Measurements from ENCODE around the genes CTDNEP1, KCTD11 and SPEM1.

GRCh38 chr17:7248698-7249205 is 2.8 kb downstream of the CTDNEP1 start:
- PRO-cap = no peak

GRCh38 chr17:7250900-7251853 is at the start of gene CTDNEP1:
TSS of gene CTDNEP1 (minus strand) at chr17:7251734.
- PRO-cap = no peak

DNA sequence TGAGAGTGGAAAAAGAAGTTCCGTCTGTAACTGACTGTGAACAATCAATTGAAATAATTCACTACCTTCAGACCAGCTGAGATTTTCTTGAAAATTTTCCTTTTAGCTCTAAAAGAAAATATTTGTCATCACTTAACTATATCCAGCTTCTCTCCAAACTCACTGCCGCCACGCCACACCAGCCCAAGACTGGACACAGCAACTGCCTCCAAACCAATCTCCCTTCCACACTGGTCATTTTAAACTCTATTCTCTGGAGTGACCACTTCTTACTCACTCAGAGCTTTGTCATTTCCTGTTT is 3.8 kb upstream of the CLDN7 start:
- PRO-cap = no peak

DNA sequence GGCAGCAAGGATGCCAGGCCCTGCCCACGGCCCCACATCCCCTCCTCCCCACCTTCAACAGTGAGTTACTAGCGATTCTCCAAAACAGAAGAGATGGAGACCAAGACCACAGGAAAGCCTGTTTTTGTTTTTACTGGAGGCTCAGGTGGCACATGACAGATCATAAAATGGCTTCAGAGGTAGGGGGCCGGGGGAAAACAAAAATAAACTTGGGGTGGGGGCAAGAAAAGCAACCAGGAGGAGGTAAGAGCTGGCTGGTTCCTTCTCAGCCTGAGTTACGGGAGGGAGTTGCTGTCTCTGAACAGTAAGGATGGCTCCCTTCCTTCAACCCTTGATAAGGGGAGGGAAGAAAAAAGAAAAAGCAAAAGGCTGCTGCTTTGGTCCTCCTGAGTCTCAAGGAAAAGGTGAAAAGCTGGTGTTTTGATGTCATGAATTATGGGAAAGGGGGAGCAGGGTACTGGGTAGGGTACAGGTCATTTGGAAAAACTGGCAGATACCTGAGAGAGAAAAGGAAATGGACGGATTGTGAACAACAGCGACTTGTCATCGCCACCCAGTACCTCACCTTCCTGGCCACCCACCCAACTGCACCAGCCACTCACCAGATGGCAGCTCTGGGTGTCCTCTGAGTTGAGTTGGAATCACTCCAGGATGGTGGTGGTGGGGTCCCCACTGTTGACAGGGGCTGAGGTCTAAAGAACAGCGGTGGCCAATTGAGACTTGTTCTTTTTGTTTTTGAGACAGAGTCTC is 6.1 kb downstream of the YBX2 start:
- PRO-cap = no peak

- PRO-cap = no peak
Measured at GRCh38 chr17:7290658-7290960, 3.8 kb downstream of the YBX2 start.

- PRO-cap = unidirectional peak, minus-strand start at chr17:7337113
Measured at GRCh38 chr17:7336854-7337427, 612 bp downstream of the ACAP1 start.

DNA sequence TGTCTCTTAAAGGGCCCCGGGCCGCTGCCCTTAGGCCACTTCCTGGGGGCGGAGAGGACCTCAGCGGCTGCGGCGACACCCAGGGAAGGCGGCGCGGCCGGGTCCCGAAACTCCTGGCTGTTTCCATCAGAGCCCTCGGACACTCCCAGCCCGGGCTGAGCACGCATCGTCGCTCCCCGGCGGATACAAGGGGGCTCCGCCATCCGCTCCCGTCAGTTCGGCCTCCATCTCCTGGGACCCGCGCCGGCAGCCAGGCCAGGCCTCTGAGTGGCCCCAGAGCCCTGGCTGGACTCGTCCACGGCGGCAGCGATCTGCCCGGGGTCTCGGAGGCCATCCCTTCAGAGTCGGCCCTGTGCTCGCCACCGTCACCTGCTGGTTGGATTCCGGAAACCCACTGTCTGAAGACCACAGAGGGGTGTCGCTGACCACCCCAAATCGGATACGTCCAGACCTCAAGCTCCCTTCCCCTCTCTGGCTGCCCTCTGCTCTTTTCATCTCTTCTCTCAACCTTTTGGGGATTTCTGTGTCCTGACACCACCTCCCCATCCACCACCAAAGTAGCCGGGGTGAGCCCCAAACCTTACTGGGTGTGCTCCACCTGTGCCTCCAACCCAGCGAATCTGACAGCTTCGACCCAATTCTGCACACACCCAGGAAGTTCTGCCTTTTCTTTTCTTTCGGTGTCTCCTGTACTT is at the start of gene KCTD11:
Gene KCTD11 (plus strand): TSS at position 38 of the 695 bp plus-strand sequence.
- PRO-cap = no peak

- PRO-cap = no peak
Measured at GRCh38 chr17:7420271-7420490, at the start of gene SPEM1. TSS of gene SPEM1 (plus strand) at chr17:7420324.

GRCh38 chr17:7437445-7437643 is 2.0 kb upstream of the FGF11 start:
- PRO-cap = no peak

DNA sequence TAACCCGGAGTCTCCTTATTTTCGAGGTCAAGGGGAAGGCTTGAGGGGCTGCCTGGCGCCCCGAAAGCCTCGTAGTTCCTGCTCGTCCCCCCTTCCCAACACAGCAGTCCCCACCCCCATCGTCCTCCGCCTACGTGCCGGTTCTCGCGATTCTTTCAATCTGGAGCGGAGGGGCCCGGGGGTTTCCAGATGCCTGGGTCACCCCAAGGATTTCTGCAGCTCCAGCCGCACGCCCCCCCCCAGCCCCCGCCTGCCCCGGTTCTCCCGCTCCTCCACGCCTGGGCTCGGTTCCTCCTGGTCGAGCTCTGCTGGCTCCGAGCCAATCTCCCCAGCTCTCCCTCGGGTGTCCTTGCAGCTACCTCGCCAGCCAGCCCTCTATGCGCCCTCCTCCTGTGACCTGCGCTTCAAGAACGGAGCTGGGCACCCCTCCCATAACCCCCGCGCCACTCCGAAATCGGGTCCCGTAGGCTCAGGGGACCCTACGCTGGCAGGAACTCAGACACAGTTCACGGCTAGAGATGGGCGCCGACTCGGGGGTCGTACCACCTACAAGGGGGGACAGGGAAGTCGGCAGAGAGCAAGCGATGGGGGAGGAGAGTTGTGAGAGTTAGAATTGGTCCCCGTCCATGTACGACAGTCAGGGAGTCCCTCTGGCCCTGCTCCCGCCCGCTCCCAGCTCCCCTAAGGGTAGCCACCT is 825 bp downstream of the FGF11 start:
- PRO-cap = no peak

DNA sequence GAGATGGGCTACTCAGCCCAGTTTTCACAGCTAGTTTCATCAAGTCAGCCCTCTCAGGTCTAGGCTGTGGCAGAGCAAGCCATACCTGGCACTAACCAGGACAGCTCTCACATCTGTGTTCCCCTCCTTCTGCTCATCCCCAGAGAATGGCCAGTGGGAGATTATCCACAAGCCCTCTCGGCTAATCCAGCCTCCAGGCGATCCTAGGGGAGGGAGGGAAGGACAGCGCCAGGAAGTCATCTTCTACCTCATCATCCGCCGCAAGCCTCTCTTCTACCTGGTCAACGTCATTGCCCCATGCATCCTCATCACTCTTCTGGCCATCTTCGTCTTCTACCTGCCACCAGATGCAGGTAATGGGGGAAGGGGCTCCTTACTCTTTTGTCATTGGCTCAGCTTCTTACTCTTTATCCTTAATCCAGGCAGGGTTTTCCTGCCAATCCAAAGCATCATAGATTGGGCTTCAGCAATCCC is 3.6 kb downstream of the CHRNB1 start:
- PRO-cap = no peak

- PRO-cap = no peak
Measured at GRCh38 chr17:7515709-7516654, 32.9 kb upstream of the TNFSF12 start.

- PRO-cap = no peak
Measured at GRCh38 chr17:7588526-7589275, 1.2 kb downstream of the SOX15 start.

- PRO-cap = no peak
Measured at GRCh38 chr17:7634479-7634783, 4.5 kb downstream of the SHBG start.

DNA sequence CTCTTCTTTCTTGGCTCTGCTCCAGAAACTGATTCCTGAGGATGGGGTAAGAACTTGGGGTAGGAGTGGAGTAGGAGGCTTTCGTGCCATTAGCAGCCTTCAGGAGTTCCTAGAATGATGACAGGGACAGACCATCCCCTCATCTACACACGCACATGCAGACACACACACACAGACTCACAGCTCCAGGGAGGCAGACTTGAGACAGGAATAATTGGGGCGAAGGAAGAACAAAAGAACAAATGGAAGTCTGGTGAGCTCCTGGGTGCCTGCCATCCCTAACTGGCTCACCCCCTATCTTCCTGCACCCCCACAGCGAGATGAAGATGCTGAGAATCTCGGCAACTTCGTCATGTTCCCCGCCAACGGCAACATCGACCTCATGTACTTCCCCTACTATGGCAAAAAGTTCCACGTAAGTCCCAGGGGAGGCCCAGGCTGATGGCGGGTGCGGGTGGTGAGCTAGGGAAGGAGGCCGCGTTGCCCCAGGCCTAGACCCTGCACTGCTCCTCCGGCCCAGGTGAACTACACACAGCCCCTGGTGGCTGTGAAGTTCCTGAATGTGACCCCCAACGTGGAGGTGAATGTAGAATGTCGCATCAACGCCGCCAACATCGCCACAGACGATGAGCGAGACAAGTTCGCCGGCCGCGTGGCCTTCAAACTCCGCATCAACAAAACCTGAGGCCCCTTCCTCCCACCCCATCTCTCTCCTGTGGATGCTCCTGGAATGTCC is 4.7 kb downstream of the ATP1B2 start:
- PRO-cap = no peak

DNA sequence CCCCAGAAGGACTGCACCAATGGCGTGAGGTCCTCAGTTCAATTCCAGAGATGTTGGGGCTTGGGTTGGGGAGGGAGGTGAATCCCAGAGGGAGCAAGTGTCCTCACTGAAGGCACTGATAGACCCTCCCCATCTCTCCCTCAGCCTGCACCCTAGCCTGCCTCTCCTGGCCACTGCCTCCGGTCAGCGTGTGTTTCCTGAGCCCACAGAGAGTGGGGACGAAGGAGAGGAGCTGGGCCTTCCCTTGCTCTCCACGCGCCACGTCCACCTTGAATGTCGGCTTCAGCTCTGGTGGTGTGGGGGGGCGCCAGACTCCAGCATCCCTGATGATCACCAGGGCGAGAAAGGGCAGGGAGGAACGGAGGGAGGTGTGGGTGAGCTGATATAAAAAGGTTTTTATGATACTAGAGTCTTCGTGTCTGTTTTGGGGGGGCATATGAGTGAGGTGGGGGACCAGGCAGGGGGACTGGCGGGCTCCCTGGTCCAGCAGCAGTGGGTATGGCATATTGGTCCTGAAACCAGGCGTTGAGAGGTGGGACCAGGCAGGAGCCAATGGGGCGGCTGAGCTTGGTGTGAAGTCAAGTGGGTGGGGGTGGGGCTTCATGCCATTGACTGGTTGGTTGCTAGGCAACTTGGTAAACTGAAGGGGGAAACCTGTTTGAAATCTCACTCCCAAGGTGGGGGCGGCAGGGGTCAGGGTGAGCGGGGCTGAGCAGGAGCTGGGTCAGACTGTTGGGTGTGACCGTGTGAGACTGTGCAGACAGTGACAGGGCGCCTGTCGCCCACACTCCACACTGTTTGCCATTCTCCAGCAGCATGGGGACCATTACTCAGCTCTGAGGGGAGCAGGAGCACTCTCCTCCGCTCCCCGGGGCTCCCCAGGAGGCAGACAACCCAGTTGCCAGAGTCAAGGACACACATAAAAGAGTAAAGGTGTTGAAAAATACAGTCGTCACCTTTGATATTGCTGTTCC is 1.6 kb upstream of the EFNB3 start:
- PRO-cap = no peak

GRCh38 chr17:7809189-7809723 is 24.8 kb upstream of the KDM6B start:
- PRO-cap = no peak

GRCh38 chr17:7839443-7839672 is 5.3 kb downstream of the KDM6B start:
- PRO-cap = no peak

GRCh38 chr17:7847795-7848587 is 6.9 kb upstream of the TMEM88 start:
- PRO-cap = no peak

GRCh38 chr17:7858156-7858358 is 254 bp downstream of the CYB5D1 start:
- PRO-cap = no peak

Measured in neutrophil (primary cell).